Mononuclear cell (primary cell): ENCODE data around the gene NPIPA5.

GRCh38 chr16:12458465-12459115, 345.1 kb downstream of the CPPED1 start:
- RRBS: no CpG with 5 or more reads among the region's 9 CpGs

DNA sequence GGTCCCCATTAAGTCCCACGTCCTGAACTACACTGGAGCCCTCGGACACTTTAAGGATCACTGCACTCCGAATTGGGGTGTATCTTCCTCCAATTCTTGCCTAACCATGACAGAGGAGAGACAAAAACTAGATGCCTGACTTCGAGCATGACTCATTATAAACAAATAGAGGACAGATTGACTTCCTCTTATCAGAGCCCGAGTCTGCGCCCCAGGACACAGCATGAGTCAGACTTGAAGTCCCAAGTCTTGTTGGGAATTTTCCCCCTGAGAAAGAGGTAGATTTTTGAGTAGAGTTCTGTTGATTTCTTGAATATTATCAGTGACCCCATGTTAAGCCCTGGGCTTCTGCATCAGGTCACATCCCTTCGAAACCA, 37.8 kb downstream of the ERCC4 start:
- RRBS: no CpG with 5 or more reads among the region's 7 CpGs

DNA sequence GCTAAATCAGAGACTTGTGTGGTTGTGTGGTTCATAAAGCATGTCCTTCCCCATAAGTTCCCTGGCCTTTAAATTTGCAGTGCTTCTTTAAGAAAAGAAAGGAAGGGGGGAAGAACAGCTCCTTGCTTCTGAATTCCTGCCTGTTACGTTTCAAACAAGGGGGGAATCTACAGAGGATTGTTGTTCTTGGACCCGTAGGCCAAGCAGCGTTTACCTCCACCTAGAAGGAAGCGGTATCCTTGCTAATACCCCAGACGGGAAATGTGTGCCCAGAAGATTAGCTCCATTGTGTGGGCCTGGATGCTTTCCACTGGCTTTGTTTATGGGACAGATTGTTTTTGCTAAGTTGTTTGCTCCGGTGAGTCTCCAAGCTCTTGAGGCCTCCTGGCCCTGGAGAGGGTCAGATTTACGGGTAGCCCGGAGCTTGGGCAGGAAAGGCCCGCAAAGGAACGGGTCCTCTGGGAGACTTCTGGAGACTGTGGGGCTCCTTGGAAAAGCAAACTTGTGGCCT, 28.5 kb upstream of the MRTFB start:
- RRBS: 86% methylated on average over 3 of the region's 10 CpGs

GRCh38 chr16:14079105-14079417, 7.9 kb downstream of the MRTFB start:
- RRBS: no CpG with 5 or more reads among the region's 2 CpGs

DNA sequence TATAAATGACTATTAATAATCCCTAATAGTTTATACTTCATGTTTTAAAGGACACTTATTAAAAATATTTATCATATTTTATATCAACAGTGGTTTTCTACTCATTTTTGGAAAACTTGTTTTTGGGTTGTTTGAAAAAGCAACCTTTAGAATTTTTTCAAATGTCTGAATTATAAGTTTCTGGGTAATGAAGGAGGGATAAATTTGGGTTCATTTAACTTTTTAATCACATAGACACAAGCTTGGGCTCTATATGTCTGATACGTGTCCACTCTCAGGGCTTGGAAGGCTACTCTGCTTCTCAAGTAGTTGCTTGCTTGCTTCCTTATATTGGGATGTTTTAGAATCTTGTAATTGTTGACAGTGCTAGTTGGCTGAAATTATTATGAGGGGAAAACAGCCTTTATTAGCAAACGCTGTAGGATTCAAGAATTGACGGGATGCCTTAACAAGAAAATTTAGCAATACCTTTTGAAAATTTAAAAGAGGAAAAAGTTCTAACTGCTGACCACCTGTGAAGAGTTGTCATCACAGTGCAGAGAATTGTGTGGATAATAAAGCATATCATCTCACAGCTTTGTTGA, 118.5 kb downstream of the MRTFB start:
- RRBS: no CpG with 5 or more reads among the region's 3 CpGs

GRCh38 chr16:14223110-14223798, 152.1 kb downstream of the MRTFB start:
- RRBS: no CpG with 5 or more reads among the region's 3 CpGs

GRCh38 chr16:14237025-14237821, 166.1 kb downstream of the MRTFB start:
- RRBS: no CpG with 5 or more reads among the region's 11 CpGs

DNA sequence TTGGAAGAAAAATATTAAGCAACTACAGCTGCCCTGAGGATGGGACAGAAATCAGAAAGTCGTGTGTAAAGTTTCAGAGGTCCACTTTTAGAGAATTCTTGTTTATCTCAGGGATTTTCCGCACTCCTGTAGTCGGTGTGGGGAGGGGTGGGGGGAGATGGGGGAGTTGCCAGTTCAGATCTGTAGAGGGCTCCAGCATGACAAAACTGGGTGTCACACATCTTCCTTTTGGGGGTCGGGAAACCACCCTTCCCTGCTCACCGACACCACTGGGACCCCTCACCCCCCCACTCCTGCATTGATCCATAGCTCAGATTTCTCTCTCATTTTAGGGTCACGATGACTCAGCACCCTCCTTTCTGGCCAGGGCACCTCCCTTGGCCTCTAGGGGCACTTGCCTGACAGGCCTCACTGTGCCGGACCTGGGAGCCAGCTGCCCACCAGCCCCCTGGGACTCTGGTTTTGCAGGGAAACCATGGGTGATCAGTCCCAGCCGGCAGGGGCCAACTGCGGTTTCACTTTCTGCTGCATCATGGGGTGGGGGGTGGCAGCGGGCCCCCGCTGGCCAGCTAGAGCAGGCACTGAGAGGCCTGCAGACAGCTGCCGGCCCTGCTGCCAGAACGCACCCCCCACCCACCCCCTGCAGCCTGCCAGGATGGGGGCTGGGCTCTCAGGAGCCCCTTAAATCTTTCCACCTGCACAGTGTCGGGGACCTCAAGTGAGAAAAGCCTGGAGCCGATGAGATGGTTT, 239.4 kb downstream of the MRTFB start:
- RRBS: 14% methylated on average over 2 of the region's 15 CpGs

GRCh38 chr16:14350100-14350567, 279.0 kb downstream of the MRTFB start:
- RRBS: no CpG with 5 or more reads among the region's 9 CpGs

- RRBS: no CpG with 5 or more reads among the region's 4 CpGs
Measured at GRCh38 chr16:14510942-14511699, 118.9 kb downstream of the PARN start.

GRCh38 chr16:14629027-14629442, 1.0 kb downstream of the PARN start:
- RRBS: no CpG with 5 or more reads among the region's 8 CpGs

GRCh38 chr16:14917972-14918877, 19.0 kb upstream of the NPIPA1 start:
- RRBS: no CpG with 5 or more reads among the region's 36 CpGs

DNA sequence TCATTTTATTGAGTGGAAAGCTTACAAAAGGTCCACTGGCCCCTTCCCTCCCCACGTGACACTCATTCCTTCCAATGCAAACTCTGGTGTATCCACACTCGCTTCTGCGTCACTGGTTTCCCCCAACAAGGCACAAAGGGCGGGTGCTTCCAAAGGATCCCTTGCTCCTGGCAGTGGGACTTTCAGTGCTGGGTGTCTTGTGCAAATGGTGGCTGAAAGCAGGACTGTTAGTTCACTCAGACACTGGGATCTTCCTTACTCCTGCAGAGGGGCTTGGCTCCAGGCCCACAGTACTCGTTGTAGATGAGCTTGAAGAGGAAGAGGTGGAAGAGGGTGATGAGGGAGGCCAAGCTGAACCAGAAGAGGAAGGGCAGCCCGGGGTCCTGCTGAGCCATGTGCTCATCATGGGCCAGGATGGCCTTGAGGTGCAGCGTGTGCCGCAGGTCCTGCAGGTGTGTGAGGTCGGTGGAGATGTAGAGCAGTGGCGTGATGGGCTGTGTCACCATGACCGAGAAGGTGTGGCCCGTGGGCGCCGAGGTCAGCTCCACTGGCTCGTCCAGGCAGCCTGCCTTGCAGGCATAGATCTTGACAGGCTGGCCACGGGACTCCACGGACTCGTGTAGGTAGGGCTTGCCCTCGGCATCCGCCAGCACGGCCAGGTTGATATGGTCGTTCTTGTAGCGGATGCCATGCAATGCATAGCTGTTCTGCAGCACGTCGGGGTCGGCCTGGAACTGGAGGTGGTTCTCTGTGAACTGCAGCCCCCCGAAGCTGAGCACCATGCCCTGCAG, 13.4 kb downstream of the PDXDC1 start:
- RRBS: no CpG with 5 or more reads among the region's 27 CpGs

DNA sequence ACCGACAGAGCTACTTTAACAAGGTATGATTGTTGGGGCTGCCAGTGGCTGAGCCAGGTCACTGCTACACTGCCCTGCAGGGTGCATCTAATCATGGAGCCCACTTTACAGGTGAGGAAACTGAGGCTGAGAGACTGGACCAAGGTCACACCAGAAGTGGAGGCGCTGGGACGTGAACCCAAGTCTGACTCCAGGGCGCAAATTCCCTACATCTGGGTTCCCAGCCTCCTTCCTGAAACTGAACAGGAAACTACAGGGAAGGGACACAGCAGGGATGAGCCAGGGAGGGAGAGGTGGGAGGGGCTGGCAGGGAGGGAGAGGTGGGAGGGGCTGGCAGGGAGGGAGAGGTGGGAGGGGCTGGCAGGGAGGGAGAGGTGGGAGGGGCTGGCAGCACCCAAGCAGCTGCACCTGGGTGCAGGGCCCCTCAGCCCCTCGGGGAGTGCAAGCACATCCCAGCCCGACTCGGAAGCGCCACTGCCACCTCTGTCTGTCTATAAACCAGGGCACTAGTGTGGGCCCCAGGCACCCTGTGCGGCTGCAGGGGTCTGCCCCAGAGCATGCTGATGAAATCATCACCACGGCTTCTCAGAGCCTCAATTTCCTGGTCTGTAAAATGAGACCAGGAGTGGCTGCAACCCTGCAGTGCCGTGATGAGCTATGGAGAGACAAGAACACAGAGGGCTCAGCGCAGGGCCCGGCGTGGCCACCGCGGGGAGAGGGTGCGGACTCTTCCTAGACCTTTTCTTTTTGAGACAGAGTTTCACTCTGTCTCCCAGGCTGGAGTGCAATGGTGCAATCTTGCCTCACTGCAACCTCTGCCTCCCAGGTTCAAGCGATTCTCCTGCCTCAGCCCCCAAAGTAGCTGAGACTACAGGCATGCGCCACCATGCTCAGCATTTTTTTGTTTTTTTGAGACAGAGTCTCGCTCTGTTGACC, 53.0 kb upstream of the RRN3 start:
- RRBS: no CpG with 5 or more reads among the region's 20 CpGs

DNA sequence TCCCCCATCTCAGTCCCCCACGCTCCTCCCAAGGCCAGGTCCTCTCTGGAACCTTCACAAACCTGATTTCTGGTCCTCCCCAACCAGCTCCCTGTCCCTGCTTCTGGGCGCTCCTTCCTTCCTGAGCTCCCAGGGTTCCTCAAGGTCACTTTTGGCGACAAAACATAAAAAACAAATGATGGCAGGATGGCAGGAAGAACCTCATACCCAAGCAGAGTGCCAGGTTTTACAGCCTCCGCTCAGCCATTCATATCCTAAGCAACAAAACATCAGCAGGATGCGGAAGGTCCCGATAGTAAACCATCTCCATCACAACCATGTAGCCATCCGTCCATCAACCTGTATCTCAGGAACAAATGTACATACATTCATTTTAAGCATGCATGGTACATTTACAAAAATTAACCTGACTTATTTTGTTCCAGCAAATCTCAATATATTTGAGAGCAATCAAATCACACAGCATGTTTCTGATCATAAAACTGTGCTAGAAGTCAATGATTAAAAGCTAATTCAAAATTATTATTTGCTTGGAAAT, at the start of gene NPIPA5:
Gene NPIPA5 (minus strand): TSS at position 270 of the 538 bp plus-strand sequence.
- RRBS: no CpG with 5 or more reads among the region's 7 CpGs

DNA sequence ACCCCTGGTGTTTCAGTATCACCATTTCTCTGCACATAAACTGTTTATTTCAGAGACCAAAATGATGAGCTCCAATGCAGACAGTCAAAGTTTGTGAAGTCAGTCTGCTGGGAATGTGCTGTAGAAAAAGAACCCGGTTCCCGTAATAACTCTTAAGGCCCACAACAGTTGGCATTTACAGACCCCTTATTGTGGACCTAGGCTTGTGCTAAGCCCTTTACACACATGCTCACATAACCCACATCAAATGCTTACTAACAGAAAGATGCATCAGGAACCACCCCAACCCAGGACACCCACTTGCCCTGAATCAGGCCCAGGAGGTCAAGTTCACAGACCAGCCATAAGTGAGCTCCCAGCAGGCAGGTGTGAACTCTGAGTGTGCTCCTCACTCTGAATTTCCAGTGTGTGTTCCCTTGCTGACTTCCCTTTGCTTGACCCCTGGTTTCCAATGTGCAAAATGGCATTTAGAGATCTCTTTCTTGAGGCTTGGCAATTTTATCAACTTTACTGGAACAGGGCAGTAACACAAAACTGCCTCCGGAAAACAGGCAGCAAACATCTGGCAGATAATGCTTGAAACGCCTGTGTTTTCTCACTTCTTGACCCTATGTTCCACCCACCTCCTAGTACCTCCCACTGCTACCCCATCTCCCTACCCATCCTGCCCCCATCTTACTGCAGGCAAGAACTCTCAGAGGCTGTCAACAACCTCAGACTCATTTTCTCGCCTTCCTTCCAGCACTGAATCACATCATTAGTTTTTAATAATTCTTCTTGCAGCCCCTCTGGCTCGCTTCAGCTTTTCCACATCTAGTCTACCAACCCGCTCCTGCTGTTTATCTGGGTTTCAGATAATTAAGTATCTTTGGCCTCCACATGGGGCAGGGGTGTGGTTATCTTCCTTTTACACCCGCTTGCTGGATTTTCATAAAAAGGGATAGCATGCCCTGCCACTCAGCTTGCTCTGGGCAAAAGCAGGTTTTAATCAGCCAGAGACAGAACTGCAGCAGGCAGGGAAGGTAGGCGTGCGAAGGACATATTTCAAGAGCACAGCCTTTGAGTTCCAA, 87.2 kb downstream of the BMERB1 start:
- RRBS: no CpG with 5 or more reads among the region's 10 CpGs

DNA sequence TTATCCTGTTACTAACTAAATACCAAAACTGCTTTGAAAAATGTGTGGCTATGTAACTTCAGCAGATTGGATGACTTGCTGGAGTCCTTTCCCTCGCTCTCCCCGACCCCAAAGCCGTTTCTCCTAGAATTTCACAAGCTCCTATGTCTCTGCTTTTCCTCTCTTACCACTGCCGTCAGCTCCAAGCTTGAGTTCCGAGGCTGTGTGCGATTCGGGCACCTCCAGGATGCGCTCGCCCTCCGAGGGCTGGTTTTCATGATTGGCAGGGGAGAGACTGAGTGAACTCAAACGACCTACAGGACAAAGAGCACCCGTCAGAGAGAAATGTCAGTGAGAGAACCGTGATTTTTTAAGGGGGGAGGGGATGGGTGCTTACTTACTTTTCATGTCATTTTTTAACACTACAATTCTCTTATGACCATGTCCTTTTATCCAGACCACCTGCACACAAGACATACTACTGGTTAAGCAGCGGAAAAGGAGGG, 42.7 kb downstream of the MARF1 start:
- RRBS: no CpG with 5 or more reads among the region's 14 CpGs

DNA sequence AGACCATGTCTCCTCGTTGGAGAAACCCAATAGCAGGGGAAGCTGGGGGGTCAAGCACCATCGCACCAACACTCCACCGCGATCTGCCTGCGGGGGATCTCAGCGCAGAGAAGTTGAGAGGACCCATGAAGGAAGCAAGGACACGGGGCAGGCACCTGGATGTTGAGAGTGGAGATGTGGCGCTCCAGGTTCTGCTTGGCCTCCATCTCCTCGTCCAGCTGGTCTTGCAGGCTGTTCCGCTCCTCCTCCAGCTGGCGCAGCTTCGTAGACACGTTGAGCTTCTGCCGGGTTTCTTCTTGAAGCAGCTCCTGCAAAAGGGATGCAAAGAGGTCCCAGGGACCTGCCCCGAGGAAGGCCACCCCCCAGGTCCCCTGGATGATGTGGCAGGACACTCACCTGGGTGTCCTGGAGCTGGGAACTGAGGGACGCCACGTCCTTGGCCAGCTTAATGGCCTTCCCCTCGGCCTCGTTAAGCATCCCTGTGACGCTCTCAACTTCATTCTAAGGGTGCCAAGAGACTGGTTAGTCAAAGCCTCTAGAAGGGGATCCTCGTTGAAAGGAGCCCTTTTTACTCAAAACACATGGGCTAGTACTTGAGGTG, 74.5 kb downstream of the NDE1 start:
- RRBS: no CpG with 5 or more reads among the region's 21 CpGs

GRCh38 chr16:15948748-15949013, 735 bp upstream of the ABCC1 start:
- RRBS: no CpG with 5 or more reads among the region's 8 CpGs

GRCh38 chr16:16021861-16022791, 72.7 kb downstream of the ABCC1 start:
- RRBS: no CpG with 5 or more reads among the region's 16 CpGs